WTC11 (cell line): Measurements from ENCODE around the gene CMC2.

- PRO-cap: no peak
Measured at GRCh38 chr16:79505403-79505888, 95.1 kb downstream of the MAF start.

- PRO-cap: no peak
Measured at GRCh38 chr16:79589360-79589752, 11.2 kb downstream of the MAF start.

DNA sequence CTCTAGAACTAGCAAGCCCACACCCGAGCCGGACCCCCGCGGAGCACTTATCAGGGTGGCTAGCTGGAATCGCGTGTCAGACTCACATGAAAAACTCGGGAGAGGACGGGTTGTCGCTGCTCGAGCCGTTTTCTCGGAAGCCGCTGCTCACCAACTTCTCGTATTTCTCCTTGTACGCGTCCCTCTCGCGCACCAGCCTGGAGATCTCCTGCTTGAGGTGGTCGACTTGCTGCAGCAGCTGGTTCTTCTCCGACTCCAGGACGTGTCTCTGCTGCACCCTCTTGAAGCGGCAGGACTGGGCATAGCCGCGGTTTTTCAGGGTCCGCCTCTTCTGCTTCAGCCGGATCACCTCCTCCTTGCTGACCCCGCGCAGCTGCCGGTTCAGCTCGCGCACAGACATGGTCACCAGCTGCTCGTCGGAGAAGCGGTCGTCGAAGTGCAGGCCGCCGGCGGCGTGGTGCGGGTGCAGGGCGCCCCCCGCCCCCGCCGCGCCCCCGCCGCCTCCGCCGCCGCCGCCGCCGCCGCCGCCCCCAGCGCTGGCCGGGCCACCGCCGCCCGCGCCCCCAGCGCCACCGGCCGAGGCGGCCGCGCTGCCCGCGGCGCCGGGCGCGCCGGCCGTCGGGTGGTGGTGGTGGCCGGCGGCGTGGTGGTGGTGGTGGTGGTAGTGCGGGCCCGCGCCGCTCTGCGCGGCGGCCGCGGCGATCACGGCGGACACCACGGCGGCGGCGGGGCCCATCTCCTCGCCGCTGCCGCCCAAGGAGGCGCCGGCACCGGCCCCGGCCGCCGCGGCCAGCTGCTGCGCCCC is 1.6 kb downstream of the MAF start:
- PRO-cap: unidirectional peak, plus-strand start at position 192 of the sequence; bidirectional peak, plus-strand start at position 399 of the sequence, minus-strand start at position 270 of the sequence

DNA sequence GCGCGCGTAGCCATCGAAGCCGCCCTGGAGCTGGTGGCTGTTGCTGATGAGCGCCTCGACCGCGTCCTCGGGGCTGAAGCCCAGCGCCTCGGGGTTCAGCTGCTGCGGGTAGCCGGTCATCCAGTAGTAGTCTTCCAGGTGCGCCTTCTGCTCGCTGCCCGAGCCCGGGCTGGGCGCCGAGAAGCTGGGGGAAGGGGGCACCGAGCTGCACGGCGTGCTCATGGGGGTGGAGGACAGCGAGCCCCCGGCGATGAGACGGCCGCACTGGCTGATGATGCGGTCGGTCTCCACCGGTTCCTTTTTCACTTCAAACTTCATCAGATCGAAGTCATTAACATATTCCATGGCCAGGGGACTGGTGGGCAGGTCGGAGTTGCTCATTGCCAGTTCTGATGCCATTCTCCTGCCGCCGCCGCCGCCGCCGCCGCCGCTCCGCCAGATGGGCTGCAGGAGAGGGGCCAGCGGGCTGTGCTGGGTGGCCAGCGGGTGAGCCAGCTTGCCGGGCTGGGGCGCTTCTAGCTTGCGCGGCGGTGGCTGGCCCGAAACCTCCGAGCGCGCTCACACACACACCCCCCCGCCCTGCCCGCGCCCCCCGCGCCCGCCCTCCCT is 929 bp downstream of the MAF start:
- PRO-cap: bidirectional peak, plus-strand start at position 438 of the sequence, minus-strand start at position 128 of the sequence; bidirectional peak, plus-strand start outside the sequence, minus-strand start at position 517 of the sequence

GRCh38 chr16:79658186-79659008 is 57.9 kb upstream of the MAF start:
- PRO-cap: no peak

DNA sequence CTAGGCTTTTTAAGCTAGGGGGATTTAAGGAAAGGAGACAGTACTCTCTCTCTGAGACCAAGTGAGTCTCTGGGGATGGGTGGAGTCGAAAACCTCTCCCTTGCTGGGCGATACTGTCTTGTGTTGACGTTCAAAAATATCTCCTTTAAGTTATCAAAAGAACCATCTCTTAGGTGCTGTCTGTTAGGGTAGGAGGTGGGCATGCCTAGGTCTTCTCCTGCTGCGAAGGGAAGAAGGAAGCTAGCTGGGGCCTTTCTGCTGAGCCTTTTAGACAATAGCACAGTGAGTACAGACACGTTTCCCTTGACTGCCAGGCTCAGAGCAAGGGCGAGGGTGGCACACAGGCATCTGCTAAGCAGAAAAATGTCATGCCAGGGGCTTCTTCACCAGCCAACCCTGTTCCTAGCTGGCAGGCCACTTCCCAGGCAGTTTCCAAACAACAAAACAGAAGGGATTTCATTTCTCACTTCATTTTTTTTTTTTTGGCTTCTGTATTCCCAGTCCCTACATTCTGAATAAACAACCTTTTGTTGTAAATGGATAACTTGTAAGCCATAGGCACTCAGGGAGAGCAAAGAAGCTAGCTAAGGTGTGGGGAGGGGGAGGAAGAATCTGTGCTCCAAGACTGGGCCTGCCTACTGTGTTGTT is 168.0 kb upstream of the MAF start:
- PRO-cap: no peak

DNA sequence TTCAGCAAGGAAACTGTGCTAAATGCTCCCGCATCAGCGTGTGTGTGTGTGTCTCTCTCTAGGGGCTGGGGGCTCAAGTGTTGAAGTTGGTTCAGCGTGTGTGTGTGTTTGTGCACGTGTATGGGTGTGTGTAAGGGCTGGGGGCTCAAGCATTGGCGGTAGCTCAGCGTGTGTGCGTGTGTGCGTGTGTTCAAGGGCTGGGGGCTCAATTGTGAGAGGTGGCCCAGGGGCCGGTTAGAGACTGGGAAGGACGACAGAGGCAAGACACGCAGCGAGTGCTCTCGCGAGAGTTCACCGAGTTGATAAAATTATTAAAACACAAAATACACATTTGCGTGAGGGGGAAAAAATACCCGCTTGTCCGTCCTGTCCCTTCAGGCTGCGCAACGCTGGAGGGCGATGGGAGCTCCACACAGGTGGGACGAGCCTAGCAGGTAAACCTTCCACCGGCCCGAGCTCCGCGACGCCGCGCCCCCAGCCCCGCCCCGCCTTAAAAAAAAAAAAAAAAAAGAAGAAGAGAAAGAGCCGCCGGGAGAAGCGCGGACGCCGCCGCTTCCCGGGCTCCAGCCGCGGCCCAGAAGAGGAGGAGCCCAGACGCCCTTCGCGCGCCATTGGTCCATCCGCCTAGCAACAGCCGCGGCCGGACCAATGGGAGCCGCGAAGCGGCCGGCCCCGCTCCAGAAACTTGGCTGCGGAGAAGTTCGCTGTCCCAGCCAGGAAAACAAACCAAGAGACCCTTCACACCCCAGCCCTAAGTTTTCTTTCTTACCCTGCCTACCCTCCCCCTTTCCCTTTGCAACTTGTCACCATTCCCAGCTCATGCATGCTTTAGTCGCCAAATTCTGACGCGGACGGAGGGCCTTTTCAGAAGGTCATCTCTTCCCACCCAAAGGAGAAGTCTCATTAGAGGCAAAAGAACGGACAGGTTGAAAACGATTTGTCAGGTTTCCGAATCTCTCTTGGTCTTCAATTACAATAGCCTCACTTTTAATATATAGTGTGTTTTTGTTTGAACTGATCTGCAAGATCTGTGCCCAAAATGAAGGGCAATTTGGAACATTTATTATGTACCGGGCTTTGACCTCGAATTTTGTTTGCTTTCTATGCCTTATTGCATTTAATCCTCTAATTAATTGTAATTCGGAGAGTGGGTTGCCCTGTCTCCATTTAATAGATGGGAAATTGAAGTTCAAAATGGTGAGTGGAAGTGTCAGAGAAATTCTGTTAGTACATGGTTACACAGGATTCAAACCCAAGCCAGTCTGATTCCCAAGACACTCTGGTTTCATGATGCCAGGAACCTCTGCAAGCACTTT is 170.0 kb upstream of the MAF start:
- PRO-cap: bidirectional peak, plus-strand start at position 698 of the sequence, minus-strand start at position 468 of the sequence

DNA sequence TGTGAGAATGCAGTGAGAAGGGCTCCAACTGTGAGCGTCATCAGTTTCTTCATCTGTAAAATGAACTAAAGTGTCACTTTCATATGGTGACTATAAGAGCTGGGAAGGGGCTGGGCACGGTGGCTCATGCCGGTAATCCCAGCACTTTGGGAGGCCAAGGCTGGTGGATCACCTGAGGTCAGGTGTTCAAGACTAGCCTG is 455.9 kb upstream of the MAF start:
- PRO-cap: no peak

DNA sequence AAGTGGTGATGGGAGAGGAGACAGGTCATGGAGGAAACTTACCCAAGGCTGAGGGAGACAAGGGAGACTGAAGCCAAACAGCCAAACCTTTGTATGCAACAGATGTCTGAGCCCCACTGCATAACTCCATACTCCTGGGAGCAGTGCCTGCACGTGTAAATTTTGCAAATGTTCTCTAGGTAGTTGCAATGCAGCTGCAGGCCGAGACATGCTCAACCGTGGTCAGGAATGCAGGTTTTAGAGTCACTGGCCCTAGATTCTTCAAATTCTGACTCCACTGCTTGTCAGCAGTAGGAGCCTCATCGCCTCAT is 11.4 kb downstream of the DYNLRB2 start:
- PRO-cap: no peak

- PRO-cap: no peak
Measured at GRCh38 chr16:80684862-80685331, 119.5 kb downstream of the CDYL2 start.

DNA sequence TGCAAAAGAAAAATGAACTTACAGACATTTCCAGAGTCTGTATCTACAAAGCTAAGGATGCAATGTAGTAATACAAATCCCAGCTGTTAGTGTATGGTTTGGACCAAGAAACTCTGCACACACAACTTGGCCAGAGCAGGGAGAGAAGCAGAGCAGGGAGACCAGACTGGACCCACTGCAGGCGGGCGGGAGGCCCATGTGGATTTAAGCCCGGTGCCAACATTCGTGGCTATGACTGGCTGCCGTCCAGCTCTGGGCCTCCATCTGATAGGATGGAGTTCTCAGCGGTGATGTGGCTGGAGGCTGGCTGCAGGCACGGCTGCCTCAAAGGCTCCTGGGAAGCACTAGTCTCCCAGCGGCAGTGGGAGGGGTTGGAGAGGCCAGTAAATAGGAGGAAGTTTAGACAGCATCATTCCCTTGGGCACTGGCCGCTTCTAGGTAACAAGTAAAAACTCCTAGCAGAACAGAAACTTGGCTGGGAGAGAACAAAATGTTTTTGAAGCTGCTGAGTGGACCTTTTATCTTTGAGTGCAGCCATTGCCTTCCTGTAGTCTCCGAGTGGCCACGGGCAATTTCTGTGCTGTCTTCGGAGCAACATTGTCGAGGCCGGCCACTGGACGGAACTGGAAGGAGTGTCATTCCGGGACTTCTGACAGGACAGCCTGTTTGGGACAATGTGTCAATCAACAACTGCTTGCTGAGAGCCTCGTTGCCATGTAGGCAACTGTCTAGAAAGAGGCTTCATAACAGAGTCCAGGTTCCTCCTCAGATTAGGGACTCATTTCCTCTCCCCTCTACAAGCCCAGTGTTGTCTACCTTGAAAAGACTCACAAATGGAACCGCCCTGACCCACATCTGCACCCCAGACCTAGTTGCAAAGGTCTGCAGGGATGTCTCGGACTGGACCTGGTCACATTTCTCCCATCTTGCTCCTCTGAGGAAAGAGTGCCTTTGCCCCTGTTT is 96.0 kb upstream of the CDYL2 start:
- PRO-cap: no peak

DNA sequence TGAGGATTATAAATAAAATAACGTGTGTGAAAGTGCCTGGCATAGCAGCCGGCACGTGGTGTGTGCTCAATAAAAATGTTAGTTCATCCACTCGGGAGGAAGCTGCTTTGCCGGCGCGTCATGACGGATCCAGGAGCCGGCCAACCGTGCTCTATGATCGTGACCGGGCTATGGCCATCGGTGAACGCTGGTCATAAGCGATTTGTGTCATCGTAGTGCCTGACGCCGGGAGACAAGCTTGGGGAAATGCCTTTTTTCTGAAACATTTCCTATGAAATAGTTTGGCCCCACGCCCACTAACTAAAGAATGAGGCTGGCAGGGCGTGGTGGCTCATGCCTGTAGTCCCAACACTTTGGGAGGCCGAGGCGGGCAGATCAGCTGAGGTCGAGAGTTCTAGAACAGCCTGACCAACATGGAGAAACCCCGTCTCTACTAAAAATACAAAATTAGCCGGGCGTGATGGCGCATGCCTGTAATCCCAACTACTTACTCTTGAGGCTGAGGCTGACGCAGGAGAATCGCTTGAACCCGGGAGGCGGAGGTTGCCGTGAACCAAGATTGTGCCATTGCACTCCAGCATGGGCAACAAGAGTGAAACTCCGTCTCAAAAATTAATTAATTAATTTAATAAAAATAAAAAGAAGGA is 73.8 kb downstream of the CMC2 start:
- PRO-cap: no peak

DNA sequence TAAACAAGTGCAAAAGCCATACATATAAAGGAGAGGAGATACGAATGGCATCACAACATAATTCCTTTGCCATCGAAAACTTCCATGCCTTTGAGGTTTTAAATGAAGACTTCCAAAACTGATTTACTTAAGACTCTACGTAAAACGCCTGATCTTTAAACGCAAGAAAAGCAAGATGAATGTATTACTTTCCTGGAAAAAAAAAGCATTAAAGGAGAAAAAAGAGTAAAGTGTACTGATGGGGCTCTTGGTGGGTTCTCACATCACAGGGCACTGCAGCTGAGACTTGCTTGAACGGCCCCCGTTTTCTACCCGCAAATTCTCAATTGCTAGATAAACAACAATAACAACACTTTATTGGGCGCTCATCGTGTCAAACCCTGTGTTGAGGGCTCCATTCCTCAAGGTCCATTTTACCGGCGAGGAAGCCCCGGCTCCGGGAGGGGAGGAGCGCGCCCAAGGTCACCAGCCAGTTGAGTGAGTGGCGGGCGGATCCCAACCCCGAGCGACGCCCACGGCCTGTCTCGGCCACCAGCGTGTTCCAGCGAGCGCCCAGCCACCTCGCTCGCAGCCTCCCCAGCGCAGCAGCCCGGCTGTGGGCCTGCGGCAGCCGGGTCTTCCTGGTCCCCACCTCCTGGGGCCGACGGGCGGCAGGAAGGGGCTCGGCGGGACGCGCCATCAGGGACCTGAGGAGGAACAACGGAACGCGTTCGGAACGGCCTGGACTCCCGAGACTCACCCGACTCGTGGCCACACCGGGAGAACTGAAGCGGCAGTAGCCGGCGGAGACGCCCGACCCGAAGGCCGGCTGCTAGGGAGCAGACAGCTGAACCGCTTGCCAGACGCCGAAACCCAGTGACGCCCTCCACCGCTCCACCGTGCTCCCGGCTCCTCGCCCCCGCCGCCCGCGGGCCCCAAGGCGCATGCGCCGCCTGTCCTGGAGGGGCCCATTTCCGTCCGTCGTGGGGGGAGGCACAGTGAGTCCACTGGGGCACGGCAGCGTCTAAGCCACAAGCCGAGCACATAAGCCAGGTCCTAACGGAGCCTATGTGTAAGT is at the start of gene CMC2:
TSS of gene CMC2 (minus strand) at position 891 of the 1,057 bp plus-strand sequence.
- PRO-cap: bidirectional peak, plus-strand start at position 951 of the sequence, minus-strand start at position 857 of the sequence

DNA sequence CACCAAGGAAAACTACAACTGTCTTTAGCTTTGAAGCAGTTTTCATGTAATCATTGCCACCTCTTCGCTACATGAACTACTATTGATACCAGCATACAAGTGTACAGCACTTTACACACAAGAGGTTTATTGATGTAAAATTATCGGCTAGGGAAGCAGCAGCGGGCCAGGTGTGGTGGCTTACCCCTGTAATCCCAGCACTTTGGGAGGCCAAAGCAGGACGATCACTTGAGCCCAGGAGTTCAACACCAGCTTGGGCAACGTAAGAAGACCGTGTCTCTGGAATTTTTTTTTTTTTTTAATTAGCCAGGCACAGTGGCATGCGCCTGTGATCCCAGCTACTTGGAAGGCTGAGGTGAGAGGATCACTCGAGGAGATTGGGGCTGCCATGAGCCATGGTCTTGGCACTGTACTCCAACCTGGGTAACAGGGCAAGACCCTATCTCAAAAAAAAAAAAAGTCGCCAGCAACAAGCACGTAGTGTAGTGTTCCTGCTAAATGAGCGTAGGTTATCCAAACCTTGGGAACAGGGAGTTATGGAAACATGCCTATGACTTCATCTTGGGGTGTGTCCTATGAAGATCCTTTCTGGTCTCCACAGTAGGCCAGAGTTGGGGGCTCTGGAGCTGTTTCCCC is 10.0 kb downstream of the ATMIN start:
- PRO-cap: no peak

- PRO-cap: no peak
Measured at GRCh38 chr16:81237242-81237671, 1.2 kb upstream of the BCO1 start.

GRCh38 chr16:81478676-81479372 is 34.2 kb downstream of the CMIP start:
- PRO-cap: no peak

DNA sequence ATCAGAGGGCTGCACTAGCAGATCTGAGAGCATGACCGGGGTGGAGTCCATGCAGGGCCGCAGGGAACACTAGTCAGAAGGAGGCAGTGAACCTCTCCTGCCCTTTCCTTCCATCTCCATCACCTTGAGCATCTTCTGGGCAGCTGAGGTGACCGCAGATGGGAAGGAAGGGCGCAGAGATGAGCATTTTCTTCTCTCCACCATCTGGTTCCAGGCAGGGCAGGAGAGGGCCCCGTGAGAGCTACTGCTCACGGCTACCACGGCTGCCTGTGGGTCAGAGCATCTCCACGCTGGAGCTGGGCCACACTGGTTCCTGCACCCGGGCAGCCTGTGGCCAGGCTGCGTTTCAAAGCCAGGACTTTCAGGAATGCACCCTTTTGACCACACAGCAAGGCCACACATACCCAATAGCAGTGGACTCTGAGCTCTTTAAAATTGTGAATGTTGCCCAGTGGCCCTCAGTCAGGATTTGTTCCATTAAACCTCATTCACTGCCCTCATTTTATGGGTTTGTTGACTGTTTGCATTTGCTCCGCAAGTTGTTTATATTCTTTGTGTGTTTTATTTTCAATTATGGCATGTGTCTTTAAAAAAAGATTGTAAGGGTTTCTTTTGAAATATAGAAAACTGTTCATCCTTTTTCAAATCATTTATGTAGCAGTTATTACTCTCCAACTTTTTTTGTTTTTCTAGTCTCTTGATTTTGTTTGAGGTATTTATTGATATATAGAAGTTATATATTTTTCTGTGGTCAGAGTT is 89.4 kb downstream of the CMIP start:
- PRO-cap: no peak

DNA sequence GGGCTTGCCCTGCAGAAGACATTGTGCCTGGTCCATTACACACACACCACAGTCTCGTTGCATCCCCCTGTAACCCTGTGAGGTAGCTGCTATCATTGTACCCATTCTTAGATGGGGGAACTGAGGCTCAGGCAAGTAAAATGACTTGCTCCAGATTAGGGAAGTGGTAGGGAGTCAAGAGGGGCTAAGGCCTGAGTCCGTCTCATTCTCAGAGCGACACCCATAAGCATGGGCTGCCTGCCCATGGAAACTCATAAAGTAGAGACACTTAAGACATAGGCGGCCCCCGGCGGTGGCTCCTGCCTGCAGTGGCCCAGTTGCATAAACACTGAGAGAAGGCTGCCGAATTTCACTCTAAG is 93.4 kb downstream of the CMIP start:
- PRO-cap: no peak

GRCh38 chr16:81546624-81547294 is 102.2 kb downstream of the CMIP start:
- PRO-cap: no peak

GRCh38 chr16:81589853-81590212 is 145.2 kb downstream of the CMIP start:
- PRO-cap: no peak